ENCODE measurements around a stretch of chr10.

- PRO-cap: no peak
Measured at GRCh38 chr10:30970822-30971085, 60.9 kb downstream of the ZNF438 start.

DNA sequence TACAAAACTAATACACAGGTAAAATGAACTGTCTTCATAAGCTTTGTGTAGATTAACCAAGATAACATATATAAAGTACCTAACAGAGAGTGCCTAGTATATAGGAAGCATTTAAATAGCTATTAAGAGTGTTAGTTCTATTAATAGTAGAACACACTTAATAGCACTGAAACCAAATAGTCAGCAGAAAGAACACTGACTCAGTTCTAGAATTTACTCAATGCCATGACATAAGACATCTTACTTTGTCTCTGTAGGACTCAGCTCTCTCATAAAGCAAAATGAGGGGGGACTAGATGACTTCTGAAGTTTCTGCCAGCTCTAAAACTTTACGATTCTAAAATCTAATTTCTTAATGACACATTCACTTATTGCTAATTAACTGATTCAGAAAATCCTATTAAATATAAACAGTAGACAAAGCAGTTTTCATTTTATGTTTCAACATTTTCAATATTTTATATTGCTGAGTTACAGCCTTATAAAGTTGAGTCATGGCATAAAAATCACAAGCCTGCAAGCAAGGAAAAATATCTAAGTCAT lies 24.0 kb downstream of the ZNF438 start:
- PRO-cap: no peak

GRCh38 chr10:31320171-31321128 lies 1.4 kb downstream of the ZEB1 start:
- PRO-cap: bidirectional peak, plus-strand start at chr10:31320938, minus-strand start at chr10:31320774

DNA sequence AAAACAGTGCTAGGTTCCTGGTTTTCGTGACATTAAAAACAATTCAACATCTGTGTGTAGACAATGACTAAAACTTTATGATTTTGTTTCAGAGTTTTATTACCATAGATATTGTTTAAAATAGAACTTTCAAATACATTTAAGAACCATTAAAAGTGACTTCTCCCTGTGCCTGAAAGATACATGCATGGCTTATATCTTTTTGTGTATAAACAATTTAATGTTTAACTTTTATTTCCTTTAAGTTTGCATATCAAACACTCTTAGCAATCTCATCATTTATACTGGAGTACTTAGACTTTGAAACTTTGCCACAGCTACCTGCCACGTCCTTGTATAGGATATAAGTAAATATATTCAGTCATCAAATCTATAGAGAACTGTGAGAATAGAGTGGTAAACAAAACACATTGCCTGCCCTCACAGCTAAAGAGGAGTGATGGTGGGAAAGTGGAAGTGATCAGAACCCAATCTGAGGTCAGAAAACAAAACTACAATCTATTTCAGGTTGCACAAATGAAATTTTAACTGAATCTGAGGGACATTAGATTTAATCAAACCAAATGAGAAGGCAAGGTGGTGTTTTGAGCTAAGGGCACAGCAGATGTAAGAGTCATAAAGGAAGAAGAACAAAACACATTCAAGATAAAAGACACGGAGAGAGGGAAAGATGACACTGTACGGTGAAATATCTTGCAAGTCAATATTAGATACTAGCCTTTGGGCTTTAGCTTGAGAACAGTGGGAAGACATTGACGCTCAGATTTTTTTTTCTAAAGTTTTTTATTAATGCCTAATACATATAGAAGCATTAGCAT lies 74.8 kb downstream of the ZEB1 start:
- PRO-cap: no peak

DNA sequence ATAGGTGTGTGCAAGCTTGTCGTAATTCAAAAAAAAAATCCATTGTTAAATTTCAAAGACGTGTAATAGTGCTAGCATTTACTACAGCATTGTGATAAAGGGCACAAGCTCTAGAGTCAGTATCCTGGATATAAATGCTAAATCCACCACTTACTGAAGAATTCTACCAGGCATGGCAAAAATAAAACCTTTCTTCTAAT lies 108.0 kb downstream of the ZEB1 start:
- PRO-cap: no peak

DNA sequence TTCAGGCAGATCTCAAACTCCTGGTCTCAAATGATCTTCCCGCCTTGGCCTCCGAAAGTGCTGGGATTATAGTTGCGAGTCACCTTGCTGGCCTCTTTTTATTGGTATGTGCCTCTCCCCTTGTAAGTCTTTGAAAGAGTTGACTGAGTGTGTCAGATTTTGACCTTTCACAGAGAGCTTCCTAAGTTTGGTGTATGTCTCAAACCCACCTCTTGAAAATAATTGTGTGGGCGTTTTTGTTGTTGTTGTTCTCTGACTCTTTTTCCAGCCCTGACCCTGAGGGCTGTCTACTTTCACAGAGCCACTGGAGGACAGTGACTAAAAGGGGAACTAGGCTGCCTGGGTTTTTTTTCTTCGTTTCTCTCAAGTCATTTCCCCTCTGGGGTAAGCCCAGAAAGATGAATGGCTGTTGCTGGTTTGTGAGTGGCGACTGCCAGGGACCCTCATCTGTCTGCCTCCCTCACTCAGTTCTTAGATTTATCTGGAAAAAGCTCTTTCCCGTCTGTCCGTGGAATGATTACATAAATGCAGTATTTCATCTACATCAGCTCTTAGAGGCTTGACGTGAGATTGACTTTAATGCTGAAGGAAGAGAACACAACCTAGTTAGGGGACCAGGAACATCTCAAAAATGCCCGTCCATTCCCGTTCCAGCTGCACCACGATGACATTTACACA lies 262.9 kb downstream of the ZEB1 start:
- PRO-cap: no peak

DNA sequence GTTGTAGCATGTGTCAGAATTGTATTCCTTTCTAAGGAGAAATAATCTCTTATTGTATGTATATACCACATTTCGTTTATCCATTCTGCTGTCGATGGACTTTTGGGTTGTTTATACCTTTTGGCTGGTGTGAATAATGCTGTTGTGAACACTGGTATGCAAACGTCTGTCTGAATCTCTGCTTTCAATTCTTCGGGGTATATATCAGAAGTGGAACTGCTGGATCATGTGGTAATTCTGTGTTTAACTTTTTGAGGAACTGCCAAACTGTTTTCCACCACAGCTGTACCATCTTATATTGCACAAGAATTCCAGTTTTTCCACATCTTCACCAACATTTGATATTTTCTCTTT lies 270.9 kb downstream of the ZEB1 start:
- PRO-cap: no peak

- PRO-cap: bidirectional peak, plus-strand start at chr10:31760411, minus-strand start at chr10:31760080
Measured at GRCh38 chr10:31759661-31760243, 168.9 kb downstream of the ARHGAP12 start.

GRCh38 chr10:31940693-31941390 lies 12.2 kb upstream of the ARHGAP12 start:
- PRO-cap: no peak

GRCh38 chr10:32021985-32022431 lies 34.2 kb downstream of the KIF5B start:
- PRO-cap: no peak

DNA sequence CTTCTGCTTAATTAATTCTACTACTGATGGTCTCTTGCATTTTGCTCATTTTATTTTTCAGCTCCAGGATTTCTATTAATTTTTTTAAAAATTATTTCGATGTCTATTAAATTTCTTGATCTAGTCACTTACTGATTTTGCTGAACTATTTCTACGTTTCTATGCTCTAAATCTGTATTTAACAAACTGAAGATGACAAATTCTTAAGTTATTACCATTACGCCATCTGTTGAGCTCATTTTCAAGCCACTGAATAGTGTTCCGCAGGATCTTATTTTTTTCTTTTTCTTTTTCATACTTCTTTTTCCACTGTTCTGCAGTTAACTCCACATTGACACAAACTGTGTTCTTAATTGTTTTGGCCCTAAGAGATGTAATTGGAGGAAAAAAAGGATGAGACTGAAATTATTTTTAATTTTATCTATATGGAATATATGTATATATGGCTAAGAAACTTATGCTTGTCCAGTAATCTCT lies 21.7 kb downstream of the KIF5B start:
- PRO-cap: no peak

DNA sequence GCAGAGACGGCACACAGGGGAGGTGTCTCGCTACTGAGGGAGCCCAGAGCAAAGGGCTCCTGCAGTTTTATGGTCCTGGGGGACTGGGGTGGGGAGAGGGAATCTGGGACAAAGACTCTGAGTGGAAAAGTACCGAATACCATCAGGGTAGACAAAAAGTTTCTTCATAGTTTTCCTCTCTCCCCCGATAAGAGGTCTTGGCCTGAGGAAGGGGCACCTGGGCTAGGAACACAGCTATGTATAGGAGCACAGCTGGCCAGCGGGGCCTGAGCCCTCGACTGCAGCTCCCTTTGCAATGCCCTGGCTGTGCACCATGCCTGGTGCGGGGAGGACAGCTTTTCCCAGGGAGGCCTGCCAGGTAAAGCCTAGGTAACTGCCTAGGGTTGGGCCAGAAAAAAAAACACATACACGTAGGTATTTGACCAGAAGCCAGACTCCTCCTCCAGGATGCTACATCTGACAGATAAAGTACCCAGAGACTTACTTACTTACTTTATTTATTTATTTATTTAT lies 88.8 kb upstream of the KIF5B start:
- PRO-cap: no peak

GRCh38 chr10:32268637-32269016 lies 78.3 kb downstream of the EPC1 start:
- PRO-cap: no peak

DNA sequence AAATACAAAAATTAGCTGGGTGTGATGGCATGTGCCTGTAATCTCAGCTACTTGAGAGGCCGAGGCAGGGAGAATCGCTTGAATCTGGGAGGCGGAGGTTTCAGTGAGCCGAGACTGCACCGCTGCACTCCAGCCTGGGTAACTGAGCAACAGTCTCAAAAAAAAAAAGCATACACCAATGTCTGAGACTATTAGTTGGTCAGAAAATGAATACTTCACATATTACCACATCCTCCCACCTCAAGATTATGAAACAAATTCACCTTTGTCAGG lies 38.8 kb downstream of the EPC1 start:
- PRO-cap: no peak

GRCh38 chr10:32348579-32348849 lies 1.6 kb upstream of the EPC1 start:
- PRO-cap: no peak

GRCh38 chr10:32356930-32357374 lies 10.0 kb upstream of the EPC1 start:
- PRO-cap: no peak

DNA sequence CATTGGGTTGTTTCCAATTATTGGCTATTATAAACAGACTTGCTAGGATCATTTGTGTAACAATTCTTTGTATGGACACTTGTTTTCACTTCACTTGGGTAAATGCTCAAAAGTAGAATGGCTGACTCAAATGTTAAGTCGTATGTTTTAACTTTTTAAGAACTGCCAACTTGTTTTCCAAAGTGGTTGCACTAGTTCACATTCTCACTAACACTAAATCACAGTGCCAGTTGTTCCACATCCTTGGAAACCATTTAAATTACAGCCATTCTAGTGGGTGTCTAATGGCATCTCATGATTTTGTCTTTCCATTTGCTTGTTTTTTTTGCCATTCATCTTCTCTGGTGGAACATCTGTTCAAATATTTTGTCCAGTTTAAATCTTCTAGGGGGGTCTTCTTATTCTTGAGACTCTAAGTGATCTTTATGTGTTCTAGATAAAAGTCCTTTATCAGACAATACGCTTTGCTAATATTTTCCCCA lies 64.1 kb downstream of the ITGB1 start:
- PRO-cap: no peak

GRCh38 chr10:32954864-32955823 lies 2.9 kb downstream of the ITGB1 start:
- PRO-cap: no peak

GRCh38 chr10:32980350-32981535 lies 22.7 kb upstream of the ITGB1 start:
- PRO-cap: bidirectional peak, plus-strand start at chr10:32980694, minus-strand start at chr10:32980643; bidirectional peak, plus-strand start at chr10:32980888, minus-strand start at chr10:32980935; bidirectional peak, plus-strand start at chr10:32981185, minus-strand start at chr10:32981138

- PRO-cap: no peak
Measured at GRCh38 chr10:33142405-33142911, 184.4 kb upstream of the ITGB1 start.